ENCODE measurements around a stretch of chr9.

DNA sequence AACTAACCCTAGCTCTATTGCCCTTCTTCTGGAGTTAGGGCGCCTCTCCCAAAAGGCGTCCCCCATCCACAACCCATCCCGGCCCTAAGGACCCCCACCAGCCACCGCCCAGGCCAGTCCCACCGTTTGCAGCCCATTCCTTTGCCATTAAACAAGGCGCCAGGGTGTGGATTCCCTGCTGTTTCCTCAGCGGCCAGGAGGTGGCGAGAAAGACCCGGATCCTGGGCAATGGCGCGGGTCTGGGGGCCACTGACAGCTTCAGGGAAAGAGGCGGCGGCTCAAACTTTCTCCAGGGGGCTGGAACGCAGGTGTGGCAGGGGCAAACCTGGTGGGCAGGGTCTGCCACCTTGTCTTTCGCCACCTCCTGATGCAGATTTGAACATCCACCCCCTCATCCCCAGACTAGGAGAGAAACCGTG, 9.8 kb downstream of the C9orf50 start:
- PRO-cap: no peak

GRCh38 chr9:129637349-129638452, 4.2 kb downstream of the ASB6 start:
- PRO-cap: no peak

DNA sequence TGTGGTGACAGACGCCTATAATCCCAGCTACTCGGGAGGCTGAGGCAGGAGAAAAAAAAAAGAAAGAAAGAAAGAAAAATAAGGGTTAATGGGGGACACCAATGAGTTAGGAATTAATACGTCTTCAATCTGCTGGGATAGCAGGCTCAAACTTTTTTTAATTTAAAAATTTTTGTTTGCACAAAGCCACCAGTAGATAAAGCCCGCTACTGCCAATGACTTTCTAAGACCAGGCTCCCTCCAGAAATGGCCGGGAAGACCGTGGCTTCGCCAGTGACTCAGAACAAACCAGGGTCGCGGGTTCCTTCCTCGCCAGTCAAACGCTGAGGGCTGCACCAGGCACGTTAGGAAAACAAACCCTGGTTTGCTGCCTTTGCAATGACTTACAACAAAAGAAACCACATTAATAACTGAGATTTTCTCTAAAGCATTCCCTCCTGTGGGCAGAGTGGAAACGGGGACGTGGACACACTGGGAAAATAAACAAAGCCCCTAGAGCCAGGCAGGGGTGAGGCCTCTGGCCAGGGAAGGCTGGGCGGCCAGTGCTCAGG, 3.6 kb downstream of the PRRX2 start:
- PRO-cap: no peak

GRCh38 chr9:129711745-129712262, 41.0 kb downstream of the PTGES start:
- PRO-cap: no peak

GRCh38 chr9:129725918-129726121, 27.0 kb downstream of the PTGES start:
- PRO-cap: no peak

GRCh38 chr9:129805672-129806464, 2.9 kb downstream of the TOR1B start:
- PRO-cap: no peak

DNA sequence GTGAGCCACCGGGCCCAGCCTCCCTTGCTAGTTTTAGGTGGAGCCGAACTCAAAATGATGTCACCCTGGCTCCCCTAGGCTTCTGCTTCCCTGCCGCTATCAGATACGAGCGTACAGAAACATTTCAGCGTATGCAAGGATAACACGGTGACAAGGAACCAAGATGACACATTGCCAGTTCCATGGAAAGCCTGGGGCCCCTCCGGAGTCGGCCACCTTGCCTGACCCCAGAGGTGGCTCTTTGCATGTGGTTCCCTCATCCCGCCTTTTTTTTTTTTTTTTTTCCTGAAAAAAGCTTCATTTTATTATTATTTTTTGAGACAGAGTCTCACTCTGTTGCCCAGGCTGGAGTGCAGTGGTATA, 47.8 kb downstream of the USP20 start:
- PRO-cap: no peak

DNA sequence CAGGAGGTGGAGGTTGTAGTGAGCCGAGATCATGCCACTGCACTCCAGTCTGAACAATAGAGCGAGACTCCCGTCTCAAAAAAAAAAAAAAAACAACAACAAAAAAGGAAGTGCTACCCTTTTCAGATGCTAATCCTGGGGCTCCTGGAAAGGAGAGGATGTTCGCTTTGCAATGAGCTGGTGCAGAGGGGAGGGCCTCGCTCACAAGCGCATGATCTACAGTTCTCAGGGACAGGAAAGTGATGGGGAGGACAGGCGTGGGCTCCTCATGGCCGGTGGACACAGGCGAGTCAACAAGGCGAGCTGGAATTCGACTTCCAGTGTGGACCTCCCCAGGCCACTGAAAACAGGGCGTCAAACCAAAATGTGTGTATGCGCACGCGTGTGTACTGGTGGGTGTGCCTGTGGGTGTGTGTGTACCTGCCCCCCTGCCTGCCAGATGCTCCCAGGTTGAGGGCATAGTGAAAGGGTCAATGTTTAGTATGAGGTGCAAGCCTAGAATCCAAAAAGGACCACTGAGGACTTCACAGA, 54.3 kb downstream of the USP20 start:
- PRO-cap: no peak

GRCh38 chr9:129930521-129931243, 95.4 kb downstream of the USP20 start:
- PRO-cap: no peak

GRCh38 chr9:130137012-130137492, 35.2 kb upstream of the NCS1 start:
- PRO-cap: no peak

GRCh38 chr9:130235613-130236340, 29.8 kb upstream of the HMCN2 start:
- PRO-cap: no peak

- PRO-cap: no peak
Measured at GRCh38 chr9:130240482-130241300, 24.9 kb upstream of the HMCN2 start.

- PRO-cap: no peak
Measured at GRCh38 chr9:130393326-130394112, 51.2 kb upstream of the ASS1 start.

GRCh38 chr9:130476007-130476574, 31.3 kb downstream of the ASS1 start:
- PRO-cap: no peak

DNA sequence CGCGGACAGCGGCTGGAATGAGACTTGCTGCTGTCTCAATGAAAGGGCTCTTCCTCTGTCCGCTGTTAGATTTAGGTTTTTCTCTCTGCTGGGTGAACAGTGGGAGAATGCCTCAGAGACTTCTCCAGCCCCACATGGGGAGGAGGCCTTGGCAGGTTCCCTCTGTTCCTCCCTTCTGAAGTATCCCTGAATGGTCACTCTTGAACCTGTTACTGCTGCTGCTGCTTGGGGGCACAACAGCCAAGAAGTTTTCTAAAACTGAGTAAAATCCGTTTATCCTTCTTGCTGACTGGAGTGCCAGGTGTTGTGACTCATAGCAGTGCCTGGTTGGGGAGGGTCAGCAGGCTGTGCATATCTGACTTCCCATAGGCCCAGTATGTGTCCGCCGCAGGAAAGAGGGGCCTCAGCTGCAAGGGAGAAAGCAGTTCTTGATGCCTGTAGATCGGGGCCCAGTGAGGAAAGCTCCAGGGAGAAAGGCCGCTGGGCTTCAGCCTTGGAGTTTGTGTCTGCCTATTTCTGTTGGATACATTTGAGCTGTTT, 38.7 kb upstream of the PRDM12 start:
- PRO-cap: no peak

- PRO-cap: no peak
Measured at GRCh38 chr9:130681937-130682357, 11.6 kb upstream of the EXOSC2 start.

DNA sequence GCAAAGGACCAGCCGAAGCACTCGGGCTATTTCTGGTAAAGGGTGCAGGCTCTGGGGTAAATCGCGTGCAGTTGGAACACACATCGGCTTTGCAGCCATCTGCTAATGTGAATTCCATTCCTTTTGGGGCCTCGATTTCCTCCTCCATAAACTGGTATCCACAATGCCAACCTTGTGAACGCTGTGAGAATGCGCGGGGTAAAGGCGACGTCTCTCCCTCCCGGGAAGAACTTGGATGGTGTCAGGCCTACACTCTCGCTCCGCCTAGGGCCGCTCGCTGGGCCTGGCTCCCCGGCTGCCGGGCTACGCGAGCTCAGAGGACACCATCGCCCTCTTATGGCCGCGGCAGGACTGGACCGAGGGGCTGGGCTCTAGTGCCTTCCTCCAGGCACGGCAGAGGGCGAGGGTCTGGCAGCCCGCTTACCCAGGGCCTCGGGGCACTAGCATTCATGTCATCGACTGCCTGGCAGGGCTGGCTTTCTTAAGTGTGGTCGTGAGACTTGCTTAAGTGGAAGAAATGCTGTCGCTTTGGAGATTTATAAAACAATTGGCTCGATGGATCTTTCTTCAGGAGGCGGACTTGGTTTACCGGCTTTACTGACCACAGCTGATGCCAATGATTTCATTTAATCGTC, 1.3 kb upstream of the EXOSC2 start:
- PRO-cap: no peak

DNA sequence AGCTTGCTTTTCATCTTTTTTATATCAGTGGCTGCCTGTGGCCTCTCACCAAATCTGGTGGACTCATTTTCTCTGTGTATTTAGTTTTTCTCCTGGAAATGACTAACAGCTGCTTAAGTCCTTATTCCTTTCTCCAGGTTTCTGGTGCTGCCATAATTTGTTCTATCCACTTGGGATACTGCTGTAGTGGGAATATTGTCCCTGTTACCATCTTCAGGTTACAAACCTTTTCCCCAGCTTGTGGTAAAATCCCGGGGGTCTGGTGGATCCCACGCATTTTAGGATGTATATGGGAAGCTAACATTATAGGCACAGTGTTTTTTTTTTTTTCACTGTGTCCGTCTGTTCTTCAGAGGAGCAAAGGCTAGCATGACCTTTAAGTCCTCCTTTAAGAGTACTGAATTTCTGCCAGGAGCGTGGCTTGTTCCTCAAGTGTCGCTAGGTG, 38.9 kb downstream of the EXOSC2 start:
- PRO-cap: no peak

DNA sequence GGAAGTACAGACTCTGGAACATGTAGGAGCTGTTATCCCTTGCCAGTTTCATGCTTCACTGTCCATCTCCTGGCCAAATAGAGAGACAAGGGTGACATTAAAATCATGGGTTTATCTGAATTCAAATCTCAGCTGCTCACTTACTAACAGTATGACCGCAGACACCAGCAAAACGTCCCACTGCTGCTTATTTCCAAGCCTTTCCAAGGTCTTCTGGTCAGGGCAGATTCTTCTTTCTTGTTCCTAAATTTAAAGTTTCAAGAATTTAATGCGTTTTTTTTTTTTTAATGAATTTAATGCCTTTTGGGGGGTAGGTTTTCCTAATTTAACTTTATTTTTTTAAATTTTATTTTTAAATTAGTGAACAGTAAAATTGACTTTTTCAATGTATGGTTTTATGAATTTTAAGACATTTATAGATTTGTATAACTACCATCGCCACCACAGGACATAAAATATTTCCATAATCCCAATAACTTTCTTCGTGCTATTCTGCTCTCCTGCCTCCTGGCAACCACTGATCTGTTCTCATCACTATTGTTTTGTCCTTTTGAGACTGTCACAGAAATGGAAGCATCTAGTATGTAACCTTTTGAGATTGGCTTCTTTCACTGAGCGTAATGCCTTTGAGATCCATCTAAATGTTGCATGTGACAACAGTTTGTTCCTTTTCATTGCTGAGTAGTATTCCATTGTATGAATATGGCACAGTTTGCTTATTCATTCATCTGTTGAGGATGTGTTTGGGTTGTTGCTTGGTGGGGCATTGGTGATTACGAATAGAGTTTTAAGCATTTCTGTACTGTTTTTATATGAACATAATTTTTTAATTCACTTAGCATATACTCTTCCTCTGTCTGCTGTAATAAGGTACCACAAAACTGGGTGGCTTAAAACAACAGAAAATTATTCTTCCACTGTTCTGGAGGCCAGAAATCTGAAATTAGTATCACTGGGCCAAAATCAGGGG, 52.7 kb downstream of the EXOSC2 start:
- PRO-cap: no peak

- PRO-cap: no peak
Measured at GRCh38 chr9:130766471-130766863, 68.6 kb upstream of the ABL1 start.

All from A673 (cell line).